ENCODE measurements around the genes DCLRE1C and RPP38.

DNA sequence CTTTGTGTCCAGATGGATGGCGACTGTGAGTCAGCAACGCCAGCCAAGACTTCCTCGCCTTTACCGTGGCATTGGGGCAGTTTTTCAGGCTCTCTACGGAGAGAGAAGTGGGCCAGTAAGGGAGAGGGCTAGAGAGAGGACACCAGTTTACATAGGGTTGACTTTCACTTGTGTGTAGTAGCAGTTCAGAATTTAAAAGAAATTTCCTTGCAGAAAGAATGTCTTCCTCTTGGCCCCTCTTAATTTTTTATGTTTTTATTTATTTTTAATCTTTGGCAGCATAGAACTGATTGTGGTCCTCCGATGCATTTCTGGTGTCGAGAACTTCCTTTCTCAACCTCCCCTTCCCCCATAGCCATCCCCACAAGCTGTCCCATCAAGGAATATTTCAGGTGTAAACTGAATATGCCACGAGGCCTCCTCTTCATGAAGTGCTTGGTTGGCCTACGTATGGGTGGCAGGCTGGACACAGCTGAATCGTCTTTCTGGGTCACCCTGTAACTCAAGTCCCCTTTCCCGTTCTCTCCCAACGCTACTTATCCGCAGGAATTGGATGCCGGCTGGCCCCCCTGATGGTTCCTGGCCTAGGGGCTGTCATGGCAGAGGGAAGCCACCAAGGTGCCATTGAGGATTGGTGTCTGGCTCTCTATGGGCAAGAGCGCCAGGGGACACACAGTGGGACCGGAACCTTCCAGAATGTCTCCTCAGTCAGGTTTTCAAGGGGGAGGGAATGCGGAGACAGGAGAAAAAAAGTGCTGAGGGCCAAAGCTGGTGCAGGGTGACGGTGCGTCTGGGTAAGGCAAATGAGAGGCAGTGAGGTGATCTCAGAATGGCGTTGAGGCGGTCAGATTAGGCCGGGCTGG, 59.5 kb downstream of the PRPF18 start:
- PRO-cap: no peak

DNA sequence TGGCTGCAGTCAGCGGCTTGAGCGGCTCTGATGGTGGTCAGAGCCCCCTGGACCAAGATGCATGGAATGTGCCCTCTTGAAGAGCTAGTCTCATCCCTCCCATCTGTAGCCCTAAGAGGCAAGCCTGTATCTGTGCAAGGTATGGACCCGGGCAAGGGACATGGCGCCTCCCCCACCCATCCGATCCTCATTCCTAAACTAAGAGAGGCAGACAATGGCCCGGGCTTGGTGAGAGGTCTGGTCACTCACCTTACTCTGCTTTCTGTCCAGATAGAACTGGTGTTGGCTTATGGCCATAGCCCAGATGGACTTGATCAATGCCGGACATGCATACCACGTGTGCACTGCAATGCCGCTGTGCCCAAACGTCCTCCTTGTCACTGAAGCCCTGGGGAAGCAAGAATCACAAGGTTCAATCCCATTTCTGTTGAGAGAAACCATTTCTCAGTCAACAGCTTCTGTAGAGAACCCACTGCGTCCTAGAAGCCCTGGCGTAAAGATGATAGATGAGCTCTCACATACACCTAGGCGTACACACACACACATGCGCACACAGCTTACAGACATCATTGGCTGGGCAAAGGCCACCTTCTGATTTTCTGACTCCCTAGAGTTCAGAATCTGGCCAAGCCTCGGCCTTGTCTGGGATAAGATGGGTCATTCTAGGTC, 114.5 kb downstream of the PRPF18 start:
- PRO-cap: no peak

- PRO-cap: unidirectional peak, plus-strand start at chr10:13706805
Measured at GRCh38 chr10:13706622-13707011, 119.9 kb downstream of the PRPF18 start.

- PRO-cap: bidirectional peak, plus-strand start at chr10:13707758, minus-strand start at chr10:13707550
Measured at GRCh38 chr10:13707023-13708148, 120.6 kb downstream of the PRPF18 start.

GRCh38 chr10:13890037-13891033, 303.6 kb downstream of the PRPF18 start:
- PRO-cap: bidirectional peak, plus-strand start at chr10:13890450, minus-strand start at chr10:13890323; bidirectional peak, plus-strand start at chr10:13890784, minus-strand start at chr10:13890750; bidirectional peak, plus-strand start at chr10:13890926, minus-strand start at chr10:13890821

- PRO-cap: no peak
Measured at GRCh38 chr10:13894295-13894717, 307.5 kb downstream of the PRPF18 start.

DNA sequence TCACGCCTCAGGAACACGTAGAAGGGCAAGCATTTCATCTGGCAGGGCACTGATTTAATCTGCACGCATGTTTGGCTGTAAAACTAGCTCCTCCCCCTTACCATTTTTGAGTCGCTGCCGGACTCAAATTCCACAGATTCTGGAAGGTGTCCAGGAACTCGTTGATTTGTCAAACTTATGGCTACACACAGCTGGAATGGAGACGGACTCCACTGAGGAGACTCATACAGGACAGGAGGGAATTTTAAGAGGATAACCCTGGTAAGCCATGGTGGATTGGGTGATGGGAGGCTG, 256.2 kb downstream of the FRMD4A start:
- PRO-cap: no peak

GRCh38 chr10:14541138-14541862, 210.6 kb upstream of the FRMD4A start:
- PRO-cap: no peak

GRCh38 chr10:14550102-14550895, 219.6 kb upstream of the FRMD4A start:
- PRO-cap: unidirectional peak, minus-strand start at chr10:14550376; bidirectional peak, plus-strand start at chr10:14550823, minus-strand start at chr10:14550561

DNA sequence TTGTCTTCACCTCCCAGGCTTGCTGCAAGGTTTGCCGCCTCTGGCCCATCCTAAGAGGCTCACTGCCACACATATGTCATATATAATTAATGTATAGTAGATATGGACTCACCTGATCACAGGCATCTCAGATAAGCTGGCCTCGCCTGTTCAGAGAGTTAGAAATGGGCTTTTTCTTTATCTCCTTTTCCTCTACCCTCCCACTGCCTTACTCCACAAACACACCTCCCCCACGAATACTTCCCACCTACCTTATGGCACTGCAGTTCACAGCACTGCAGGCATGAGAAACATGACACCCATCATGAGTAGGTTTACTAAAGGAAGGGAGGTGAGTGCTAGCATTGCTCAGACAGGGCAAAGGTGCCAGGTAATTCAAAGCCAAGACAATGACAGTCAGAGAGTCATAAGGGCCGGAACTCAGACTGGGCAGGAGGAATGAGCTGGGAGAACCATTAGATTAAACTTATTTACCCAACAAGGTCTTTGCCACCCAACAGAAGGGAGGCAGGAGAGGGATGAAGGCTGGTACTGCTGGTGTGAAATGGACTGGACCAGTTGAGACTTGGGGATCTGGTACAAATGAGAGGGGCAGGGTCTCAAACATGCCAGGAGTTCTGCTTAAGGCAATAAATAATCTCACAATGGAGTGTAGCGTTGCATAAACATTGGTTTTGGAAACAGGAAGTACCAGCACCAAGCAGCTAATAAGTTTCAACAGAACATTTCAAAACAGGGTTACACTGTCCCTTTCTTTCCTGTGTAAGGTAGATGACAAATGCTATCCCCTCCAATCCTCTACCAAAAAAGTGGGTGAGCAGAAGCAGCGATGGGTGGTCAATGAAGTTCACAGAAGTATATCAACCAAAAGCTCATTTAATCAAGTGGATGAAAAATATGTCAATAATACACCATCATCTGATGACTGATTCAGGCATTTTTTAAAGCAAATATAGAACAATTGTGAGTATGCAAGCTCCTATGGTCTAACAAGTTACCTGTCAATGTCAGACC, 220.4 kb downstream of the FAM107B start:
- PRO-cap: bidirectional peak, plus-strand start at position 423 of the sequence, minus-strand start at position 52 of the sequence

GRCh38 chr10:14571732-14572721, 202.7 kb downstream of the FAM107B start:
- PRO-cap: bidirectional peak, plus-strand start at chr10:14572234, minus-strand start at chr10:14572020

DNA sequence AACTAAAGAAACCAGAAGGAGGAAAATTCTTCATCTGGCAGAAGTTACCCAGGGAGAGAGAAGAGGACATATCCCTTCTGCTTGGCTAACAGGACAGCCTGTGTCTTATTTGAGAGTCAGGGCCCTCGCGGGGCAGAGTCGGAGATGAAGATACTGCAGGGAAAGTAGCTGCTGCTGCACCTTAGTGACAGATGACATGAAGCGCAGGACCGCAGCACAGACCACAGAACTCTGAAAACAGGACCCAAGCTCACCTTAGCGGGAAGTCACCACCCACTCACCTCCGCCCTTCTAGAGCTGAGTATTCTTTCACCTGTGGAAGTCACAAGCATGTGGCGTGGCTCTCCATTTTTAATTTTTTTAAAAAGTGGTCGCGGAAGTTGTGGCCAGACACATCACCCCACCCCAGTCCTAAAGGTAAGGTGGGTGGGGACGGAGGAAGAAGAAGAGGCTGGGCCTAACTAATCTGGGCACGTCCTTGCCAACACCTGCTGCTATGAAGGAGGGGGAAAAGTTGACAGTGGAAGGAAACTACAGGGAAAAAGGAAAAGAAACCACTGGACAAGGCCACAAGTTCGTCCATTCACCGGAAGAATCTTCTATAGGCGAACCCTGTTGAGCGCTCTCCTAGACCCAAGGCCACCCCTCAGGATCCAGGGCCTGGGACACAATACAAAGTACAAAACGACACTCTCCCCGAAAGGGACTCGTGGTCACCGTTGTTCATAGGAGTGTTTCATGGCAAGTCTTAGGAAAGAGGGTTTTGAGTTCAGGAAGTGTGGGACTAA, 191.3 kb downstream of the FAM107B start:
- PRO-cap: unidirectional peak, minus-strand start at position 223 of the sequence

DNA sequence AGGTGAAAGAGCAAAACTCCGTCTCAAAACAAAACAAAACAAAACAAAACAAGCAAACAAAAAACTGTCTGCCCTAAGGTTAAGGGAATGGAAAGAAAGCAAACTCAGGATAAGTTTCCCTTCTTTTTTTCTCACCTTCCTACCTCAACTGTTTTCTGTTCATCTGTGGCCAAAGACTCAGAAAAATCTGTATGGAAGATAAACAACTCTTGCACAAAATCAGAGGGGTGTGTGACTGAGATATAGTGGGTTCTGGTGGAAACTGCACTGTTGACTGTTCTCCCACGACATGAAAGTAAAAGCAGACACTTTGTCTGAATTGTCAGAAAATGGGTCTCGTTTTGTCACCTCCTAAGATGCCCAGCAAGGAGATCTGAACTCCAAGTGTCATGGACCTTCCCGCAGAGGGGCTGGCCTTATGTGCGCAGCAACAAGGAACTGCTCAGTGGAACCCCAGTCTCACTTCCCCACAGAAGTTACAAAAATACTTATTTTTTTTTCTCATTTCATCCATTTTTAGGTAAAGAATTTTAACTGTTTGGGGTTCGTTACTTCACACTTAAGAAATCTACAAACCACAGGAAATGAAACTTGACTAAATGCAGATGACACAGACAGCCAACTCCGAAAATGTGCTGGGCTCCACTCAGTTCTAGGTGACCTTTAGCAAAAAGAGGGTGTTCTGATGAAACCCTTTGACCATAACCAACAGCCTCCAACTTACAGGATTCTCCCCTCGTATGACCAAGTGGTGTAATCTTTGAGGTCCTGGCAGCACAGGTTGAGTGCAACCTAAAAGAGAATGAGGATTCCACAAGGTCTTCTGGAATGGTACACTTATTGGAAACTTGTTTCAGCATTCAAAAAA, 115.0 kb downstream of the FAM107B start:
- PRO-cap: no peak

- PRO-cap: no peak
Measured at GRCh38 chr10:14670386-14670864, 104.3 kb downstream of the FAM107B start.

DNA sequence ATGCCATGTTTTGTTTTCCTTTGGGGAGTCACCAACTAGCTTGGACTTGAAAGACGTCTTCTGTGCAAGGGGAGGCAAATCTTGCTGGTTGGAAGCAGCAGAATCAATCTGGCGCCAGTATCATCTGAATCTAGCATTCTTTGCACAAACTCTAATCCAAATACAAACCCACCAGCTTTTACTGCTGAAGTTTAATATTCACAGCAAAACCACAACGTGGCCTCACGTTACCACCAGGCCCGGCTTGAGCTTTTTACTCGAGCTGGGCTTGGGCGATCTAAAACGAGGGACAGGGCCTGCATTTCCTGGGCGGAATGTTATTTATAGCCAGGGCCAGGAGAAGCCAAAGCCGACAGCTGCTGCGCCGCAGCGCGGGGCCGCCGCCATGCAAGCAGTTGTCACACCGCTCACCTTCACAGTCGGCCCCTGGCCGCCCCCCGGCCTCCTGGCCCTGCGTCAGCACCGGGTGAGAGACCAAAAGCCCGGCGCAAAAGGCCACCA, 366 bp downstream of the CDNF start:
- PRO-cap: no peak

DNA sequence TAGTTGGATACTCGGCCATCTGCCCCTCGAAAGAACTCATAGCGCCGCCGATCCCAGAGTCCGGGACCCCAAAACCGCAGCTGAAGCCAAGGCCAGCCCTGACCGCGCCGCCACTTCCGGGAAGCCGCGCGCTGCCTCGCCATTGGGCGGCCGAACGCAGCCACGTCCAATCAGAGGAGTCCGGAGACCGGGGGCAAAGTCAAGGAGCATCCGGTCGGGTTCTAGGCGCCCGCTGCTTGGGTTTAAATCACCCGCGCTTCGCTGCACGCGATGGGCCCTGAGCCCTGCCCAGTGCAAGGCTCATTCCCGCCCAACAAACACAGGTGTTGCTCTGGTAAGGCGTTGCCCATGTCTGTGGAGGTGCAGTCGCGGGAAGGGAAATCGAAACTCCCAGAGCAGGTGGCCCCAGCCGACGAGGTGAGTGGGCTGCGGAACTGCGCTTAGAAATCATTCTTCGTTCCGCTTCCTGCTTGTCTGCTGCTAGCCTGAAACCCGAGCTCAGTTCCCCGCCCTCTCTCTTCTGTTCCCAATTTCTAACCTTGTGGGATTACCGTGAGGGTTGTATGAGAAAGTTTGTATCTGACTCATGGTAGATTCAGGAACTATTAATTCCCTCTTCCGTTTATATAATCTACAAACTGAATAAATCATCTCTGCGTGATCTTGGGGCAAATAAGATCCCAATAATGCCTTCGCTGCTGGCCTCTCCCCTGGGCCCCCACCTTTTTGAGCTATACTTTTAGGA, at the start of gene DCLRE1C:
Gene DCLRE1C (minus strand): TSS at position 126 of the 745 bp plus-strand sequence.
- PRO-cap: bidirectional peak, plus-strand start at position 409 of the sequence, minus-strand start at position 116 of the sequence

DNA sequence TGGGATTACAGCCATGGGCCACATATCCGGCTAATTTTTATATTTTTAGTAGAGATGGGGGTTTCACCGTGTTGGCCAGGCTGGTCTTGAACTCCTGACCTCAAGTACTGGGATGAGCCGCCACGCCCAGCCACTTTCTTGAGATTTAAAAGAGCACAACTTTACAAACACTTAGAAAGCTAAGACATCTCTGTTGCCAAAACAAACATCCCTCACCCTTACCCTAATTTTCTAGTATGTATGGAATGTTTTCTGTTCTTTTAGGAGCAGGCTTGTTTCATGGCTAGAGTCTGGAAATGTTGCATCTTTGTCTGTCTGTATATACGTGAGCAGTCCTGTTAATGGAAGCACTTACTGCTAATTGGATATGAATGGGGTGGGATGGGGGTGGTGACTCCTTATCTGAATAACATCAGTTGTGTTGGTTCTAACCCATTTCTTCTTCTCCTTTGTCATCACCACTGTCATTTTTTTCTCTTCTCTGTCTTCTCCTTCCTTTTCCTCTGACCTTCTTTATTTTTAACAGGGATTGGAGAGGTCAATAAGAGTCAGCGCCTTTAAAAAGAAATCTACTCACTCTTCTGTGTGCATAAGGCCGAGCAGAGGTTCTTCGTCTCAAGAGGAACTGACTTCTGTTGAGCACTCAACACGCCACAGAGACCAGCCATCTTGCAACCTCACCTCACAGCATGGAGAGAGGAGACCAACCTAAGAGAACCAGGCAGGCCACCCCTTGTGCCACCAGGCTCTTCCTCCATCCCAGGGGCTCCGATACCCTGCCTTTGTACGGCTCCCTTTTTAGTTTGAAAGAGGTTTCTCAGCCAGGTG, 3.1 kb downstream of the OLAH start:
- PRO-cap: no peak

- PRO-cap: bidirectional peak, plus-strand start at chr10:15097183, minus-strand start at chr10:15097021; bidirectional peak, plus-strand start at chr10:15097365, minus-strand start at chr10:15097301; bidirectional peak, plus-strand start at chr10:15097769, minus-strand start at chr10:15097632
Measured at GRCh38 chr10:15096793-15097820, at the start of gene RPP38. Gene RPP38, plus strand, starts transcription at chr10:15097355.

- PRO-cap: no peak
Measured at GRCh38 chr10:15170689-15171174, 2.2 kb upstream of the NMT2 start.

DNA sequence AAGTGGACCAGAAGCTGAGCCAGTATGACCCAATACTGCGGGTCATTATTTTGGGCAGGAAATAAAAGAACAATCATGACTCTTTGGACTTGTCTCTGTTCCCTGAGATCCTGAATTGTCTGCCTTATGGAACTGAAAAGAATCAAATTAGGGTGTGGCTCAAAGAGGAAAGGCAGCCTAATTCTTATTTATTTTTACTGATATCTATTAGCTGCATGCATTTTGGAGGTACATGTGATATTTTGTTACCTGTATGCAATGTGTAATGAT, 168.3 kb upstream of the FAM171A1 start:
- PRO-cap: no peak